HT1080 (cell line): ENCODE results near the genes EXOSC9 and IL21.

DNA sequence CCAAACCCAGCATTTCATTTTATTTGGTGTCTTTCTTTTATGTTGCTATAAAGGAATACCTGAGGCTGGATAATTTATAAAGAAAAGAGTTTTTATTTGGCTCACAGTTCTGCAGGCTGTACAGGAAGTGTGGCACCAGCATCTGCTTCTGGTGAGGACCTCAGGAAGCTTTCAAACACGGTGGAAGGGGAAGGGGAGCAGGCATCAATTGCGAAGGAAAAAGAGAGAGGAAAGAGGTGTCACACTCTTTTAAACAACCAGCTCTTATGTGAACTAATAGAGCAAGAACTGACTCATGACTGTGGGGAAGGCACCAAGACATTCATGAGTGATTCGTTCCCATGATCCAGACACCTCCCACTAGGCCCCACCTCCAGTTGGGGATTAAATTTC is 59.8 kb downstream of the SYNPO2 start:
RAMPAGE:
- cytosol, long total RNA: no peak
- long total RNA: no peak
- nucleus, long total RNA: no peak

GRCh38 chr4:118959687-118960055 is 71.0 kb downstream of the SYNPO2 start:
RAMPAGE:
- cytosol, long total RNA: no peak
- long total RNA: no peak
- nucleus, long total RNA: no peak

DNA sequence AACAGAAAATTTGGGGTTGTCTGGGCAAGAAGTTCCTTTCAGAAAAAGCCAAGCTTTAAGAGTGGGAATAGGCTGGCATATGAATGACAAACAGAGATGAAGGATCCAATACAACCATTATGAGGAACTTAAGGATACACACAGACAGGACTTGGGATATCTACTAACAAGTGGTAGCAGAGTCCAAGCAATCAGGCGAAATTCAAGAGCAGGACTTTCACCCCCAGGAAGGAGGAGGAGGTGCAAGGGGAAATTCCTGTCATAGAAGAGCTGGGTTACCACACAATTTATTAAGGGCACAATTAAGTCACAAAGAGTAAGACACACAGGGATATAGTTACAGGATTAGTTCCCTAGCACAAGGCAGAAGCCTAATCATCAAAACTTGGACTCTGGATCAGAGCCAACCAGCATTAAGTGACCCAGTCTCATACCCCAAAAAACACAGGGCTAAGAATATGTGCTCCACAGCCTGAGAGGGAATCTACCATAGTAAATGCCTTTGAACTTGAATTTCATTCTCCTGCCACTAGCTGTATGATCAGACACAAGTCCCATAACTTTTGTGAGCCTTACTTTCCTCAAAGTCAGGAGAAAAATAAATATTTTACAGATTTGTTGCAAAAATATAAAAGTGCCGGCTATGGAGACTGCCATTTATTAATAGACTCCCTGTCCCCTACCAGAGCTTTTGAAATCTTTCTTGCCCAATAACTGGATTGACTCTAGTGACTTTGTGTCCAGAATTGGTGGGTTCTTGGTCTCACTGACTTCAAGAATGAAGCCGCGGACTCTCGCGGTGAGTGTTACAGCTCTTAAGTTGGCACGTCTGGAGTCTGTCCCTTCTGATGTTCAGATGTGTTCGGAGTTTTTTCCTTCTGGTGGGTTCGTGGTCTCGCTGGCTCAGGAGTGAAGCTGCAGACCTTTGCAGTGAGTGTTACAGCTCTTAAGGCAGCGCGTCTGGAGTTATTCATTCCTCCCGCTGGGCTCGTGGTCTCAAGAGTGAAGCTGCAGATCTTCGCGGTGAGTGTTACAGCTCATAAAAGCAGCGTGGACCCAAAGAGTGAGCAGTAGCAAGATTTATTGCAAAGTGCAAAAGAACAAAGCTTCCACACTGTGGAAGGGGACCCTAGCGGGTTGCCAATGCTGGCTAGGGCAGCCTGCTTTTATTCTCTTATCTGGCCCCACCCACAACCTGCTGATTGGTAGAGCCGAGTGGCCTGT is 87.1 kb downstream of the SYNPO2 start:
RAMPAGE:
- cytosol, long total RNA: no peak
- long total RNA: no peak
- nucleus, long total RNA: no peak

DNA sequence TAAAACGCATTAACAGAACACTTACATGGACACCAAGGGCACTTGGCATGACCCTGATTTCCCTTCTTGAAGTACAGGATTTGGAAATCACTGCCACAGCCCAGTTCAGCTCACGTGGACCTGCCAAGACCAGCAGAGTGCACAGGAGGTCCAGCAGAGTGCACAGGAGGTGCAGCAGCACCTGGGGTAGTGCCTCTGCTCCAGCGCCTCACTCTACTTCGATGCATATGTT is 122.3 kb downstream of the SYNPO2 start:
RAMPAGE:
- cytosol, long total RNA: no peak
- long total RNA: no peak
- nucleus, long total RNA: no peak

DNA sequence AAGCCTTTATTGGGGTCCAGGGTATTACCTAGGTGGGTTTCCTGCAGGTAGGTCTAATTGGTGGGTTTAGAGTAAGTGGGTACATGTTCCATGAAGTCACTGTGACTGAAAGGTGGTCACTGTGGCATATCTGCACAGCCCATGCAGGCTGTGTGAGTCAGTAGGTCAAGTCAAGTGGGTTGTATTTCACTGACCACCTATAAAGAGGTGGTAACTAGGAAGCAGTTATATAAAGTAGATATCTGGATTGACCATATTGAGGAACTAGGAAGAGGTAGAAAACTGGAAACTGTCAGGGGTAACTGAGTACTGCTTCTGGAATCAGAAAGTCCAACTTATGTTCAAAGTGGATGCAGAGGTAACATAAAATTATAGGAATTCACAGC is 18.3 kb downstream of the USP53 start:
RAMPAGE:
- cytosol, long total RNA: no peak
- long total RNA: no peak
- nucleus, long total RNA: no peak

GRCh38 chr4:119370387-119370887 is 48.5 kb upstream of the FABP2 start:
RAMPAGE:
- cytosol, long total RNA: no peak
- long total RNA: no peak
- nucleus, long total RNA: no peak

DNA sequence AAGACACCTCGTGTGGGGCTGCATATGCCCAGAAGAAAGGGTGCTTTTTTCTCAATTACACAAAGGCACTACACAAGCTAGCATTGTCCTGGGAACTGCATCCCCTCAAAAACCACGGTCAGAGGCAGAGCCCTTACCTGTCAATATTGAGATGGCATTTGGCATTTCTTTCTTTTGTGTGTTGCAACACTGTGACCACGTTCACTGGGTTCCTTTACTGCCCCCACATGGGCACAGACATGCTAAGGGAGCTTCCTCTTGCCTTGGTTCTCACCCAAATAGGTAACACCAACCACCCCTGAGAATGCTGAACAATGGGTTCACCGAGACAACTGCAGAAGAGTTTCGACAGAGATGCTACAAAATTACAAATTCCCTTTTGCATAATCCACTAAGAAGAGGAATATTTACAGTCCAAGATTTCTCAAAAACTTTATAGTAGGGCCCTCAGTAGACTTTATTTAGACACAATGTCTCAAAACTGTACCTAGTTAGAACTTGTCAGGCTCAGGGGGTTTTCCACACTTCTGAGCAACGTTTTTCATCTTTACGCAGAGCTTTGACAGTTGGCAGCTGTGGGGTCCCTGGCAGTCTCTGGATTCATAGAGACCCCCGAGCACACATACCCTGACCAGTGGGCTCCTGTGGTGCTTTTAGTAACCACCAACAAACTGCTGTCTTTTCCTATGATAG is 35.9 kb upstream of the TNIP3 start:
RAMPAGE:
- cytosol, long total RNA: no peak
- long total RNA: no peak
- nucleus, long total RNA: no peak

DNA sequence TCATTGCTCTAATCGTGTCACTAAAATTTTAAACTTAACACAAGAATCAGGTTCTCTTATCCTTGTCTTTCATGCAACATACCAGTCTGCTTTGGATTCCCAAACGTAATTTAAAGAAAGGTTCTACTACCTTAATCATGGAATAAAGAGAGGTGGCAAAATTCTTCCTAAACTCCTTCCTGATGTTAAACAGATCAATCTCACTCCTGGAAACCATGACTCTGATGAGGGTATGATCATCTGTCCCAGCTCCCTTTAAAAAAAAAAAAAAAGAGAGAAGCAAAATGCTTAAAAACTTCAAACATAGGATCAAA is 27.4 kb downstream of the ANXA5 start:
RAMPAGE:
- cytosol, long total RNA: no peak
- long total RNA: no peak
- nucleus, long total RNA: no peak

DNA sequence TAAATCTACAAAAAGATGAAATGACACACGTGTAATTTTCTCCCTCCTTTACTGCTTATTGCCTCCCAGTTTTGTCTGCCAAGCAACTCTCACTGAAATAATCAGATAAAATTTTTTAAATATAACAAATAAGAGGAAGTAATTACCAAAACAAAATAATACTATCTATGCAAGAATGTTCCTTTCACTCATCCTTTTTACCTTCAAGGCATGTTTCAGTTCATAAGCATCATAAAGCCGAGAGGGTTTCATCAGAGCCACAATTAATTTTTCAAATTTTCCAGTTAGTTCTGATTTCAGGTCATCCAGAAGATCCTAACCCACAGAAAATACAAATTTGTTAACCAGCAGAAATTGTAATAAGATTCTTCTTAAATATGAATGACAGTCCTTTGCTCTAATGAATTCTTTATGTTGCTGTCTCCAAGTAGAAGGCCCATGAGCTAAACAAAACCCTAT is 13.6 kb downstream of the ANXA5 start:
RAMPAGE:
- cytosol, long total RNA: no peak
- long total RNA: no peak
- nucleus, long total RNA: no peak

GRCh38 chr4:121697568-121698097 is 853 bp upstream of the ANXA5 start:
RAMPAGE:
- cytosol, long total RNA: no peak
- long total RNA: no peak
- nucleus, long total RNA: no peak

RAMPAGE:
- cytosol, long total RNA: start-site peak on the plus strand at chr4:121801339-121801396, 466 and 523 reads in 2 replicates
- long total RNA: start-site peak on the plus strand at chr4:121801350-121801406, 316 reads
- nucleus, long total RNA: start-site peak on the plus strand at chr4:121801340-121801405, 644 and 237 reads in 2 replicates
Observed at GRCh38 chr4:121800927-121801830, at the start of gene EXOSC9. Gene EXOSC9, plus strand, starts transcription at chr4:121801323.

DNA sequence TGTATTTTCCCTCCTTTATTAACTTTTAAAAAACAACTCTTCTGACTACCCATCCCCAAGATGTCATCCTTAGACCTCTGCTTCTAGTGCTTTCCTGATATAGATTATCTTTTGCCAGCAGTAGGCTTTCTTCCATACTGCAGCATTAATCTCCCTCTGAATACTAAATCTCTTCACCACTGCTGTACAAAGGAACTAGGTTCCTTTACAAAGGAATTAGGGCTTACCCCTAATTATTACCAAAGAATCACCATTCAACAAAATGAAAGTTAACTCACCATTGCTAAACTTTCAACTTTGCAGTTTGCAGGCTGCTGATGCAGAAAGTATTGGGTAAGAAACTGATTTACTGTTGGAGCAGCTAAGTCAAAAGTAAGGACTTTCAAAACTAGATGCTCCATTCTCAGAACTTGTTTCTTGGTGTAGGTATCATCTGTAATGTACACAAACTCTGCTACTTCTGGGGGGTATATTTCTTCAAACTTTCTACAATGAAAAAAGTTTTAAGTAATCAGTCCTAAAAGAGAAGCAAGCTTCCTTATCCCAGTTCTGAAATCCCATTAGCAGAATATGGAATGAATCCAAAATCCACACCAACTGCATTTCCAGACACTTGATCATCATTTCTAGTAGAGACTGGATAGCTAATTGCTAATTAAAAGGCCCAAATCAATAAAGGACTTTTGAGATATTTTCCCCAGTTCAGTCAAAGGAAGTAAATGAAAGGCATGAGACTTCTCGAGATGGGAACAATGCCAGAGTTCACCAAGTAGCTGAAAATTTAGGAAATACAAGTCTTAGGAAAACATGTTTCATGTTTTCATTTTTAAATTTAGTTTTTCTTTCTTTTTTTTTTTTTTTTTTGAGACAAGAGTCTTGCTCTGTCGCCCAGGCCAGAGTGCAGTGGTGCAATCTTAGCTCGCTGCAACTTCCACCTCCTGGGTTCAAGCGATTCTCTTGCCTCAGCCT is 4.3 kb downstream of the CCNA2 start:
RAMPAGE:
- cytosol, long total RNA: no peak
- long total RNA: no peak
- nucleus, long total RNA: no peak

GRCh38 chr4:121989638-121990042 is 37.8 kb upstream of the TRPC3 start:
RAMPAGE:
- cytosol, long total RNA: no peak
- long total RNA: no peak
- nucleus, long total RNA: no peak

GRCh38 chr4:122239435-122240364 is 87.6 kb downstream of the BLTP1 start:
RAMPAGE:
- cytosol, long total RNA: no peak
- long total RNA: no peak
- nucleus, long total RNA: no peak

RAMPAGE:
- cytosol, long total RNA: no peak
- long total RNA: no peak
- nucleus, long total RNA: no peak
Observed at GRCh38 chr4:122313556-122313988, 65.2 kb upstream of the ADAD1 start.

GRCh38 chr4:122315186-122315905 is 63.5 kb upstream of the ADAD1 start:
RAMPAGE:
- cytosol, long total RNA: no peak
- long total RNA: no peak
- nucleus, long total RNA: no peak

DNA sequence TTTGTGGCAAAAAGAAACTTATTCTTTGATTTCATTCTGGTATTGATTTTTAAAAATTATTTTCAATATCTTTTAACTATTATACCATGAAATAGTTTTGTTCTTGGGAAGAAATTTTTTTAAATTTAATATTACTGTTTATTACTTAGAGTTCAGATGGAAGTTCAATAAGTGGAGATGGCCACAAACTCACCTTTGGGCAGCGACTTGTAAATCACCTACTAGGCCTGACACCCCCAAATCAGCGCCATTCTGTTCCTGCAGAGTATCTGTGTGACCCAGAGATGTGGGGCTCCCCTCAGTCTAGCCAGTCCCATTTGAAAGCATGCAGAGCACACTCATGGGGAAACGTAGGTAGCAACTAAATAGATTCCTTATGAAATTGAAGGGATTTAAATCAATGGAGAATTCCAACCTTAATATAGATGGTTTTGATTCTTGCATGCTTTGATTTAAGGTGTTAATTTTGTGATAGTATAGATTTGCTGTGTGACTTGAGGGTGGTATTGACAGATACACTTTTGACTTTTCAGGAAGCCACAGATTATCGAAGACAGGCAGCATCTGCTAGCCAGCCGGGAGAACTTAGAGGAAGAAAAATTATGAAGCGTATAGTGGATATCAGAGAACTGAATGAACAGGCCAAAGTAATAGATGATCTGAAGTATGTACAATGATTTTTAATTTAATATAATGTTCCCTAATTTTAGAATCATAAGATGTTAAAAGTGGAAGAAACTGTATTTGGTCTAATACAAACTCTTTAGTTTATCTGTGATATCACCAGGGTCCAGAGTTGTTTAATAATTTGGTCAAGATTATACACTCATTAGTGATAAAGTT is 62.4 kb upstream of the ADAD1 start:
RAMPAGE:
- cytosol, long total RNA: no peak
- long total RNA: no peak
- nucleus, long total RNA: no peak

RAMPAGE:
- cytosol, long total RNA: no peak
- long total RNA: no peak
- nucleus, long total RNA: no peak
Observed at GRCh38 chr4:122620960-122621312, at the start of gene IL21. Gene IL21, minus strand, starts transcription at chr4:122621066.

GRCh38 chr4:122920937-122921441 is 1.4 kb downstream of the NUDT6 start:
RAMPAGE:
- cytosol, long total RNA: no peak
- long total RNA: no peak
- nucleus, long total RNA: no peak

DNA sequence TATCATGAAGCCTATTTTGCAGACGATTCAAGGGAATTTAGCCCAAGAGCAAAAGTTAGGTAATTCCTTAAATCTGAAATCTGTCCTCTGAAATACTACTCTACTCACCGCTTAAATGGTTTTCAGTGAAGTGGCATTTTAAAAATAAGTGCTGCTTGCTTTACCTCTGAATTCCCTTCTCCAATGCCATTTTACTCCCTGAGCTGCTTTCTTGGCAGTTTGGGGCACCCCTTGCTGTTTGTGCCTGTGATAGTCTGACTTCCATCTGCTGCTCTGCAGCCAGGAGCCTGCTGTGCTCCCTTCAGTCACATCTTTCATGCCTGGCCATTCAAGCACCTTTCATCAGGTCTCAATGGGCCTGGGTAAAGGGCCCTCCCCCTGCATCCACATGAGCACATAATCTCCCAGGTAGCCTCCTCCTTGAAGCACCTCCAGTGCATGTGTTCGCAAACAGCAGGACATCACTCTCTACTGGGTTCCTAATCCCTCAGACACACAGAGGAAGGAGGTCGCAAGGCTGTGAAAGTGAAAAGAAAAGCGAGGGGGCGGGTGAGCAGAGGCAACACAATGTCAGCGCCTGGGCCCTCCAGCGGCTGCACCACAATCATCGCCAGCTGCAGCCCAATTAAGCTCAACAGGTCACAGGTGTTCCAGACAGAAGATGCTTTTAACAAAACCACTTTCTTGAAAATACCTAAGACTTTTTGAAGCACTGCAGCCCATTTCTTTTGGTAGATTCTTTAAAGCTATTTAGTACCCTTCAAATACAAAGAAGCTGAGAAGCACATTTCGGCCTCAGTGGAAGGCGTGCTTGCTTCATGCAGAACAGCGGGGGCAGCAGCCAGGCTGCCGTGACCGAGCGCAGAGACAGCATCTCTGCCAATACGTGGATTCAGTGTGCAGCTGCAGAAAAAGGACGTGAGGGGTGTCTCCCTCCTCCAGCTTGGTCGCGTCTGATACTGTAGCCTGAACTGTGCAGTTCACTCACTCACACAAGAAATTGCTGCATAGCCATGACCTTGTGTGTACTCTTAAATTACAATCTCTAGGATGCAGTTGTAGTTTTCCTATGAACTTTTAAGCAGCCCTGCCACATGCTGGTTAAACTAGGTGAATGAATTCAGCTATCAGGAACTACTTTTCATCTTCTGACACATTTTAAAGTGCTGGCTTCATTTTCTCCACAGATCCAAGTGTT is 92.3 kb upstream of the SPRY1 start:
RAMPAGE:
- cytosol, long total RNA: no peak
- long total RNA: no peak
- nucleus, long total RNA: no peak